Skeletal muscle cell (primary cell): ENCODE measurements around a stretch of chr10.

DNA sequence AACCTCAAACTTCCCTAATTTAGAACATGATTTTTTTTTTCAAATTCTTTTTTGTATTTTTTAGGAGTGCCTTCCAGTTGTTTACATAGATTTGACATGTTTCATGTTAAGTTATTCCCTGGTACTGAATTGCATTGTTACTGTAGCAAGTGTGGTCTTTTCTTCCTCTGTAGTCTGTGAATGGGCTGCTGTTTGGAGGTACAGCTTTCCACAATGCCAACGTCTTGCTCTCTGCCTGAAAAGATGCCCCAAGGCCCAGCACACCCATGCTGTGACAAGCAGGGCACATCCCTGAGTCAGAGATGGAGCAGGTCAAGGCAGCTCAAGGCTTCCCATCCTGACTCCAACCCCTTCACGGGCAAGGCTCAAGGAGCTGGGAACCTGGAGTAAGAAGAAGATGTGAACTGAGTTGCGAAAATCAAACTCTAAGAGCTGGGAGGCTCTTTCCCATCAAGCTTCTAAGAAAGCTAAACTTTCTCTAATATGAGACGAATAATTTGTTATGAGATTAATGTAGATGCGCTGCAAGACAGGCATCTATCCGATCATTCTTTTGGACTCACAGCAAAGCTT lies 27.2 kb downstream of the SVIL start:
- RRBS = no CpG with 5 or more reads among the region's 6 CpGs

GRCh38 chr10:29617855-29618265 lies 16.9 kb downstream of the SVIL start:
- RRBS = no CpG with 5 or more reads among the region's 8 CpGs

DNA sequence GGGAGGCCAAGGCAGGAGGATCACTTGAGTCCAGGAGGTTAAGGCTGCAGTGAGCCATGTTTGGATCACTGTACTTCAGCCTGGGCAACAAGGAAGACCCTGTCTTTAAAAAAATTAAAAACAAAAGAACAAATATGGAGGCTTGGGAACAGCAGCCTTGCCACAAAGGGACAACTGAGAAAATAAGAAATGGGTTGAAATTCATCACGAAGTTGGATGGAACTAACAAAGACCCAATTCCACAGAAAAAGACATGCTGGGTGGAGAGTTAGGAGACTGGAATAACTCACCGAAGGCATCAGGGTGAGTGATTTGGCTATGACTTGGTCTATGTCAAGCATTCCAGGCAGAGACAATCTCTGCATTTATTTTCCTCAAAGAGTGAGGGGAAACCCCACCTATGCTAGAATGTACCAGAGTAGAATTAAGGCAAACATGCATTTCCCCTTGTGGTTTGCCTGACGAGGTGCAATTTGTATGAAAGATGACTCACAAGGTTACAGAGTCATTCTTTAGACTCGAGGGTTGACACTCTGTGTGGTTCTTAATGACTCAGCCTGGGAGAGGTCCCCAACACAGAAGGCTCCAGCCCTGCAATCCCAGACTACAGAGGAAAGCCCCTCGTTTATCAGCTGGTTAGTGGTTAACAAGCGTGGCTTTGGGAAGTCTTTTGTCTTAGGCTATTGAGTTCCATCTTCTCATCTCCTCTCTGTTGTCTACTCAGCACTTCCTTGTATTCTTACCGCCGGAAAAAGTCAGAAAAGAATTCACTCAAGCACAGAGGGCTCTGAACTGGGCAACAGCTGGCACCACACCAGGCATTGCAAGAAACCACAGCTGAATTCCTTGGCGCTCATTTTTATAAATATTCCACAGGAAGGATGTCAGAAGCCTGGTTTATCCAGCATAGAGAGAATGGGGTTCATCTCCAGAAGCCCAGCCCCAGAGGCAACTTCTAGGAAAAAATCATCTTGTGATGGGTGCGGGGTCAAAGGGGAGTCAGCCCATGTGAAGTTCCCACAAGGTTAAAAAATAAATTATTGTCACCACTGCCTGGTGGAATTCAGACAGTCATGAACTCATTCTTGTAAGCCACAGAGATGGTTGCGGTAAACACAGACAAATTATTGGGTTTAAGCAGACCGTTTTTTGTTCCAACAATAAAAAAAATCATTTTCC lies 24.3 kb upstream of the SVIL start:
- RRBS = no CpG with 5 or more reads among the region's 12 CpGs

DNA sequence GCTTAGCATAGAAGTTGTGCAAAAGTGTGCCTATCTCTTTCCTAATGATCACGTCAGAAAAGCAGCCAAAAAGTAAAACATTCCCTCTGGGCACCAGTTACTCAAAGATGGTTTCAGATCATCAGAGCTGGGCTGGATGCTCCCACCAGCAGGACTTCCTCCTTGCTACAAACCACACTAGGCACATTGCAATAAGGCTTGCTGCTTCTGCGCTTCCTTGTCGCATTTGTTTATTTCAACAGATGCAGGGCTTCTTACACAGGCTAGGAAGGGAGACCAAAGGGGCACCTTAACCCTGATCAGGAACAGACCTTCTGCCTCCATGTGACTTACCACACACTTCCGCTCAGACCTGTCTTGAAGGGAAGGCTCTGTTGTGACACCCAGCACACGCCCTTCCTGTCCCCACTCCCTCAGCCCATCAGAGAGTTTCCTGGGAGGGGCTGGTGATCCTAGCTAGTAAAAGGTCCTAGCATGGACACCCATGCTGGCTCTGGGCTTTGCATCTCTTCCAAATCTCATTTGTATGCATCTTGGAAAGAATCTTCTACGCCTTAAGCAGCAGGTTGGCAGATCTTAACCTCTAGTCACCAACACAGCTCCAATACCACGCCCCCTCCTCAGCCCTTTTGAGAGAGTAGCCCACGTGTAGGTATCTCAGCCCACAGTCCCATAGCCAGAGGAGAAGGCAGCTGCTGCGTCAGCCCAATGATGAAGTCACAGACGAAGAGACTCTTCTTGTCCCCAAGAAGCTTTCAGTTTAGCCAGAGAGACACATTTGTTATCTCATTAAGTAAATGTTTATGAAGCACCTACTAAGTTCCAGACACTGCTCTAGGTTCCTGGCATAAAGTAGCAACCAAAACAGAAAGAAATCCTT lies 47.1 kb upstream of the SVIL start:
- RRBS = no CpG with 5 or more reads among the region's 10 CpGs

GRCh38 chr10:29688015-29688507 lies 53.3 kb upstream of the SVIL start:
- RRBS = no CpG with 5 or more reads among the region's 9 CpGs

- RRBS = no CpG with 5 or more reads among the region's 20 CpGs
Observed at GRCh38 chr10:29839631-29840939, 205.3 kb upstream of the SVIL start.

GRCh38 chr10:29853787-29854469 lies 205.5 kb downstream of the JCAD start:
- RRBS = no CpG with 5 or more reads among the region's 5 CpGs

DNA sequence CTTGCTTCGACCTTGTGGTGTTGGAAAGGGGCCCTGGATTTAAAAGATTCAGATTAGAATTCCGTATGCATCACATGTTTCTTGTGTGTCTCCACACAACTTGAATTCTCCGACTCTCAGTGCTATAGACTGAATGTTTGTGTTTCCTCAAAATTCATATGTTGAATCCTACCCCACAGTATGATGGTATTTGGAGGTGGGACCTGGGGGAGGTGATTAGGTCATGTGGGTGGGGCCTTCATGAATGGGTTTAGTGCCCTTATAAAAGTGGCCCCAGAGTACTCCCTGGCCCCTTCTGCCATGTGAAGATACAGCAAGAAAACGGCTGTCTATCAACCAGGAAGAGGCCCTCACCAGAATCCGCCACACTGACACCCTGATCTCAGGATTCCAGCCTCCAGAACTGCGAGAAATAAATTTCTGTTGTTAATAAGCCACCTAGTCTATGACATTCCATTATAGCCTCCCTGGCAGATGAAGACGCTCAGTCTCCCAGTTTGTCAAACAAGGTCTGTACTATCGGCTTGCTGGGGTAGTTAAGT lies 100.5 kb downstream of the JCAD start:
- RRBS = no CpG with 5 or more reads among the region's 8 CpGs

DNA sequence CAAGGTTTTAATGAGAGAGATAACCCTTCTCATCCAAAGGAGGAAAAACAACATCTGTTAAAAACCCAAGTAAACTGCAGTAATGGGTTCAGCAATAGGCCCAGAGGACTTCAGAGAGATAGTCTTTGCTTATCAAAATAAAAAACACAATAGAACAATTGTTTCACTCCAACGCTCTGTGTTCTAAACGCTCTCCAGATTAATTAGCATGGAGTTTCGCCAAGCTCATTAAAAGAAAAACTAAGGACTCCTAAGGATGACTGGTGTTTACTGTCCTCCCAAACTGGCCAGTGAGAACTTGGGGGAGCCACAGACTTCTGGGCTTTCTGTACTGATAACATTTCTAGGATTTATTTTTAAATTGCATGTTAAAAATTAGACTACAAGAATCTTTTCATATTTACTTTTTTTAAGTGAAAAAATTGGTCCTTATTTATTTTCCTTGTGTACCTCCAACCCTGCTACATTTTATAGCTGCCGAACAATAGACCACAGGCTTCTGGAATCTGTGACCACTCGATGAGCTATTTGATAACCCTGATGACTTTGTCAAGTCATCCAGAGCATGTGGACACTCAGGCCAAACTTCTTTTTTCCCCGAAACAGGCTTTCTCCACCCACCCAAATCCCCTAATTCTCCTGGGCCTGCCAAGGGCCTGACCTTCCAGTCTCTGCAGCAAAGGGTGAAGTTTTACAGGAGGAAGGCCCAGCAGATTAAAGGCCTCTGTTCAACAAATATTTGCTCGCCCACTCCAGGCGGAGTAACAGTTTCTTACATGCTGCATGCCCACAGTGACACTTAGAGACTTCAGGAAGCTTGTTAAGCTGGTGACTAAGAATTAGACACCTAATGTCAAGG lies 2.2 kb downstream of the JCAD start:
- RRBS = no CpG with 5 or more reads among the region's 8 CpGs

- RRBS = no CpG with 5 or more reads among the region's 19 CpGs
Observed at GRCh38 chr10:30186409-30187211, 127.2 kb upstream of the JCAD start.

DNA sequence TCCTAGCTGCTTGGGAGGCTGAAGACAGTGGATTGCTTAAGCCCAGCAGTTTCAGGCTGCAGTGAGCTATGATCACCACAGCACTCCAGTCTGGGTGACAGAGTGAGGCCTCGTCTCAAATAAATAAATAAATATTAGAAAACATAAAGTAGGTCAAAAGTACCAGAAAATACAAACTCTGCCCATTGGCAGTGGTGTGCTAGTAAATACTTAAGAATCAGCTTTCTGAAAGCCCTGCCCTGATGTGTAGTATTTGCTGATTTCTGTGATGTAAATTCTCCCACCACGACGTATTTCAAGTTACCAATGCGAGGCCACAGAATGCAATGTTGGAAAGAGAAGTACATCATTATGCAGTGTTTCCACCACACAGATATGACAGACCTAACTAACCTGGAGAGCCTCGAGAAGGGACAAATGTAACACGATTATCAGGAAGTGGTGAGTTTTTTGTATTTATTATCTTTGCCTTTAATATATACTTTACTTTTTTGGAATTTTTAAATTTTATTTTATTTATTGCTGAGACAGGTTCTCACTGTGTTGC lies 11.7 kb upstream of the MAP3K8 start:
- RRBS = no CpG with 5 or more reads among the region's 6 CpGs

GRCh38 chr10:30455519-30456264 lies 21.7 kb downstream of the MAP3K8 start:
- RRBS = no CpG with 5 or more reads among the region's 10 CpGs

DNA sequence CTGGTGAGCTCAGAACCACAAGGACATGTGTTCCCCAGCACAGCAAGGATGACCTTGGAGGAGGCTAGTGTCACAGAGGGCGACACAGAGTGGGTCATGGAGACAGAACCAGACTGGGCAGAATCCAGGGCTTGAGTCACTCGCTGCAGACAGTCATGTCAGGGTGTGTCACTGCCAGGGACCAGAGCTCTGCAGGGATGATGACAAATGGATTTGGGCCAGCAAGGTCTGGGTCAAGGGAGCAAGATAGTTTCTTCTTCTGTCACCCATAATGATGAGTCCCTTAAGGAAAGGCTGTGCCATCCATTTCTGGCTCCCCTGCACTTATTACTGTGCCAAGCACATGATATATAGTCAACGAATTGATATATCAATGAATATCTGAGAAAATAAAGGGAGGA lies 60.3 kb downstream of the MAP3K8 start:
- RRBS = no CpG with 5 or more reads among the region's 3 CpGs

DNA sequence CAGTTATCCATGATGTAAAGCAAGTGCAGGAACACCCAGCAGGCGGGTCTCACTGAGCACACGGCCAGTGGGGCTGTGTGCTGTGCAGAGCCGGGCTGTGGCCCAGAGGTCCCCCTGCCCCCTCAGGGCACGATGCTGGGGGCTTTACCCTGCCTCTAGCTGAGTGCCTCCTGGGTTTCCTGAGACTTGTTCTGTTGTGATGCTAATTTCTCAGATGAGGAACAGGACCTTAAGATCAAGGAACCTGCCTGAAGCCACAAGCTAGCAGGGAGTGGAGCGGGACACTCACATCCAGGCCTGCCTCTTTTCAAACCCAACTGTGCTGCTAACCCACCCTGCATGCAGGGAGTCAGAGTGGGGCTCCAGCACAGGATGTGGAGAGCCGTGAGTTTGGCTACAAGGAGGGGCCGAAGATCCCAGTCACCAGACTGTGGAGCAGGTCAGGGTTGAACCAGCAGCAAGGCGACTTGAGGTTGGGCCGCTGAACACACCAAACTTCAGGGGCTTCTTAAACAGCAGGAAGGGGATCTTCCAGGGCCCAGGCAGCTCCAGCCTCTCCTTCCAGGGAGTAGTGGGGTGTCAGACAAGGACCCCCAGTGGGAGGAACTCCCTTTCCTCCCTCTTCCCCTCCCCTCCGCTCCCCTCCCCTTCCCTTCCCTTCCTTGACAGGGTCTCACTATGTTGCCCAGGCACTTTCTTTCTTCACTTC lies 76.3 kb upstream of the LYZL2 start:
- RRBS = no CpG with 5 or more reads among the region's 10 CpGs

DNA sequence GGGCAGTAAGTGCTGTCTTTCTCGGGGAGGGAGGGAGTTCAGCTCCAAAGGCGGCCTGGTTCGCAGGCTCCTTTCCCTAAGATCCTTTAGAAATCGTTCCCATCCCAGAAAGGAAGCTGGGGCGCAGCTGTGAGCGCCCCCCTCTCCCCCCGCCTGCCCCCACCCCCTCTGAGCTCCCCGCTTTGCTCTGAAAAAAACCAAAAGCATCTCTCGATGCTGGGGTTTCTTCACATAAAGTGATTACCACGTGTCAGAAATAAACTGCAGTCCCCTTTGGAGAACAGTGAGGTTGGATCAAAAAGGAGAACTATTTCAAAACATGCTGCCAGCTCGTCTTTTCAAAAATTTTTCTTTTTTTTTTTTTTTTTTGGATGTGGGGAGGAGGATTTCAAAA lies 154.8 kb upstream of the LYZL2 start:
- RRBS = no CpG with 5 or more reads among the region's 11 CpGs

- RRBS = no CpG with 5 or more reads among the region's 5 CpGs
Observed at GRCh38 chr10:30820152-30820626, 190.6 kb upstream of the LYZL2 start.

GRCh38 chr10:30857525-30858225 lies 174.0 kb downstream of the ZNF438 start:
- RRBS = no CpG with 5 or more reads among the region's 4 CpGs

DNA sequence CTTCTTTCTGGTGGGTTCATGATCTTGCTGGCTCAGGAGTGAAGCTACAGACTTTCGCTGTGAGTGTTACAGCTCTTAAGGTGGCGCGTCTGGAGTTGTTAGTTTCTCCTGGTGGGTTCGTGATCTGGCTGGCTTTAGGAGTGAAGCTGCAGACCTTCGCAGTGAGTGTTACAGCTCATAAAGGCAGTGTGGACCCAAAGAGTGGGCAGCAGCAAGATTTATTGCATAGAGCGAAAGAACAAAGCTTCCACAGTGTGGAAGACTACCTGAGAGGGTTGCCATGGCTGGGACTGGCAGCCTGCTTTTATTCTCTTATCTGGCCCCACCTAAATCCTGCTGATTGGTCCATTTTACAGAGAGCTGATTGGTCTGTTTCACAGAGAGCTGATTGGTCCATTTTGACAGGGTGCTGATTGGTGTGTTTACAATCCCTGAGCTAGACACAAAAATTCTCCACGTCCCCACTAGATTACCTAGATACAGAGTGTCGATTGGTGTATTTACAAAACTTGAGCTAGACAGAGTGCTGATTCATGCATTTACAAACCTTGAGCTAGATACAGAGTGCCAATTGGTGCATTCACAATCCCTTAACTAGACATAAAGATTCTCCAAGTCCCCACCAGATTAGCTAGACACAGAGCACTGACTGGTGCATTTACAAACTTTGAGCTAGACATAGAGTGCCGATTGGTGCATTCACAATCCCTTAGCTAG lies 129.6 kb downstream of the ZNF438 start:
- RRBS = no CpG with 5 or more reads among the region's 9 CpGs

GRCh38 chr10:31064439-31064775 lies 32.7 kb upstream of the ZNF438 start:
- RRBS = no CpG with 5 or more reads among the region's 3 CpGs

- RRBS = no CpG with 5 or more reads among the region's 8 CpGs
Observed at GRCh38 chr10:31071039-31072163, 39.7 kb upstream of the ZNF438 start.